Gastrocnemius medialis (tissue), 3 donors: Measurements from ENCODE around the gene TAF3.

GRCh38 chr10:6065883-6066377 lies 3.8 kb upstream of the IL2RA start:
- PRO-cap, result no peak
- RAMPAGE, long total RNA, 3 experiments, result no peak in any of the 3 experiments

DNA sequence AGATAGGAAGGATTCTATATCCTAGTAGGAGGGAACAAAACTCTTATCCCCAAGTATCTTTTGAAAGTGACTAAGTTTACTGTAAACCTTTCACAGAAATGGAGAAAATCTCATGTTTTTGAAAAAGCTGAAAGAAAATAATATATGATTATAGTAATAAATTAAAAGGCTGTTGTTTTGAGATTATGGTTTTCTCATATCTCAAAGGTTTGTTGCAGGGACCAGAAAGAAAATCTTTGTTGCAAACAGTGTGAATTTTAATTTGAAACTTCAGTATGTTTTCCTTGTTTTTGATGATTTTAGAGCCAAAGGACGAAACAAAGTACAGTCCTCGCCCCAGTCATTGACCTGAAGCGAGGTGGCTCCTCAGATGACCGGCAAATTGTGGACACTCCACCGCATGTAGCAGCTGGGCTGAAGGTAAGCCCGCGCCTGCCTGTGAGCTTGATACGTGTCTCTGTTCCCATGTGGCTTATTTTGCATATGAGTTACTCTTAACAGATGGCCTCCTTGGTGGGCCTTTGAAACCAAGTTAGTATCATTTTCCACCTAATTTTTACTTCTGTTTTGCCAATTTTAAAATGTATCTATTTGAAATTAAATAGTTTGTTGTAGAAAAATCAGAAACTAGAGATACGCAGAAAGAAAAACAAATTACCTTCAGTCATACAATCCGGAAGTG lies 12.3 kb downstream of the RBM17 start:
- PRO-cap, result no peak
- RAMPAGE, long total RNA, 3 experiments, result no peak in any of the 3 experiments

DNA sequence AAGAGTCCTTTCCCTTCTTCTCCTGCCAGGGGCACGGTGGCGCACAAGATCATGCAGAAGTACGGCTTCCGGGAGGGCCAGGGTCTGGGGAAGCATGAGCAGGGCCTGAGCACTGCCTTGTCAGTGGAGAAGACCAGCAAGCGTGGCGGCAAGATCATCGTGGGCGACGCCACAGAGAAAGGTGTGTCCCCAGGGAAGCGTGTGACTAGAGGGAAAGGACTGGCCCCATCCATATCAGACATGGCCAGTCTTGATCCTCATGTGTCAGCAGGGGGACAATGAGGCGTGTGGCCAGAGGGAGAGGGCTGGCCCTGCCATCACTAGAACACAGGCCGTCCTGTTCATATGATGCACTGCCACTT lies 23.3 kb downstream of the RBM17 start:
- PRO-cap, result no peak
- RAMPAGE, long total RNA, 3 experiments, result no peak in any of the 3 experiments

DNA sequence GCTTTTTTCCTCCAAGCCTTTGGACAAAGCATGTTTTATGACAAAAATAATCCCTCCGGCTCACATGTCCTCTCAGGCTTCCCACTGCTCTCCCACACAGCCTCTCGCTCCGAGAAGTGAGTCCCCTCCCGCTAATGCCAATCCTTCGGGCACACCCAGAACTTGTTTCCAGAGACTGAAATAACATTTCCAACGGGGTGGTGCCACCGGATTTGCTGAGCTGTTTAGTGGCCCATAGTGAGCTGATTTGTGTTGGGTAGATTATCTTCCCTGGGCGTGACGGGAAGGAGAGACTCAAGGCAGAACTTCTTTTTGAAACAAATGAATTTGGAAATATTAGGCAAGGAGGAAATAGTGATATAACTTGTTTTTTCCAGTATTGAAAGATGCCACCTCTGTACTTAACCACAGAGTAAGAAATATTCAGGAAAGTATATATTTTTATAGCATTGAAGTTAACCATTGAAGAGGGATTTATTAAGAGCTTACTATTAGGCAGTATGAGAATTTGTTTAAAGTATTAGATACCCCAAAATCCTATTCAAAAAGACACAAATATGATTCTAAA lies 36.0 kb downstream of the RBM17 start:
- PRO-cap, result no peak
- RAMPAGE, long total RNA, 3 experiments, result no peak in any of the 3 experiments

- PRO-cap, result no peak
- RAMPAGE, long total RNA, 3 experiments, result no peak in any of the 3 experiments
Observed at GRCh38 chr10:6145039-6145635, 56.3 kb downstream of the RBM17 start.

GRCh38 chr10:6175156-6176179 lies 27.3 kb upstream of the PFKFB3 start:
- PRO-cap, result bidirectional peak, plus-strand start at chr10:6175541, minus-strand start at chr10:6175437
- RAMPAGE, long total RNA, 3 experiments, result start-site peak on the plus strand in 2 of 3 experiments, at chr10:6175745-6175749 at its widest, 11 to 217 reads per replicate

DNA sequence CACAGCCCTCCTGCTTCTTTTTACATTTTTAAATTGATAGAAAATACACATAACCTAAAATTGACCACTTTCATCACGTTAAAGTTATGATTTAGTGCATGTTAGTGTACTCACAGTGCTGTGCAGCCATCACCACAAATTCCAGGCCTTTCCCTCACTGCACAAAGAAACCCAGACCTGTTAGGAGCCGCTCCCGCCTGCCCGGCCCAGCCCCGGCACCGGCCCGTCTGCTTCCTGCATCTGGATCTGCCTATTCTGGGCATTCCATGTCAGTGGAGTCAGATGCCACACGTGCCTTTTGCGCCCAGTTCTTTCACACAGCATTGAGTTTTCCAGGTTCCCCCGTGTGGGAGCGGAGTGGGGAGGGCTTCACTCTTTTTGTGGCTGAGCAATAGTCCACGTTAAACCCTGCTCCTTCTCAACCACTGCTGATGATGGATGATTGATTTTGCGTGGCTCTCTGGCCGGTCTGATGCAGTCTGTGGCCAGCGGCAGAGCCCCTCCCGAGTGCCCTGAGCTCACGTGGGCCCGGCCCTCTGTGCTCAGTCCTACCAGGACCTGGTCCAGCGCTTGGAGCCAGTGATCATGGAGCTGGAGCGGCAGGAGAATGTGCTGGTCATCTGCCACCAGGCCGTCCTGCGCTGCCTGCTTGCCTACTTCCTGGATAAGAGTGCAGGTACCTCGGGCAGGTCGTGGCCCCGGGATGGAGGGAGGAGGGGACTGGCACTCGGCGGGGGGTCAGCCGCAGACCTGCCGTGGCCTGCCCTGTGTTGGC lies 19.8 kb downstream of the PFKFB3 start:
- PRO-cap, result no peak
- RAMPAGE, long total RNA, 3 experiments, result no peak in any of the 3 experiments

GRCh38 chr10:6299126-6299795 lies 96.5 kb downstream of the PFKFB3 start:
- PRO-cap, result no peak
- RAMPAGE, long total RNA, 3 experiments, result no peak in any of the 3 experiments

GRCh38 chr10:6386100-6386809 lies 183.5 kb downstream of the PFKFB3 start:
- PRO-cap, result no peak
- RAMPAGE, long total RNA, 3 experiments, result no peak in any of the 3 experiments

- PRO-cap, result no peak
- RAMPAGE, long total RNA, 3 experiments, result no peak in any of the 3 experiments
Observed at GRCh38 chr10:6492186-6492686, 87.8 kb downstream of the PRKCQ start.

- PRO-cap, result no peak
- RAMPAGE, long total RNA, 3 experiments, result no peak in any of the 3 experiments
Observed at GRCh38 chr10:7417847-7418189, 7.0 kb upstream of the SFMBT2 start.

DNA sequence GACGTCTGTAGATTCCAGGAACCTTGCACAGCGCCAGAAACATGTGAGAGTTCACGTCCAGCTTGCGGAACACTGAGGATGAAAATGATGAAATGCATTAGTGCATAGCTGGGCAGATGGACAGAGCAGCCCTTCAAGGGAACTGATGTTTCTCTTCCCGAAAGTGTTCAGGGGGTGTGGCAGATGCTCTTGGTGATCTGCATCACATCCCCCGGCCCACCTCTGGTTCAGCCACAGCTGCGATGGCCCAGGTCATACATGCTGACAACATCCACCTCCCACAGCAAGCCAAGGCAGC lies 40.9 kb downstream of the ITIH5 start:
- PRO-cap, result no peak
- RAMPAGE, long total RNA, 3 experiments, result no peak in any of the 3 experiments

GRCh38 chr10:7778727-7779130 lies 9.1 kb downstream of the KIN start:
- PRO-cap, result no peak
- RAMPAGE, long total RNA, 3 experiments, result no peak in any of the 3 experiments

DNA sequence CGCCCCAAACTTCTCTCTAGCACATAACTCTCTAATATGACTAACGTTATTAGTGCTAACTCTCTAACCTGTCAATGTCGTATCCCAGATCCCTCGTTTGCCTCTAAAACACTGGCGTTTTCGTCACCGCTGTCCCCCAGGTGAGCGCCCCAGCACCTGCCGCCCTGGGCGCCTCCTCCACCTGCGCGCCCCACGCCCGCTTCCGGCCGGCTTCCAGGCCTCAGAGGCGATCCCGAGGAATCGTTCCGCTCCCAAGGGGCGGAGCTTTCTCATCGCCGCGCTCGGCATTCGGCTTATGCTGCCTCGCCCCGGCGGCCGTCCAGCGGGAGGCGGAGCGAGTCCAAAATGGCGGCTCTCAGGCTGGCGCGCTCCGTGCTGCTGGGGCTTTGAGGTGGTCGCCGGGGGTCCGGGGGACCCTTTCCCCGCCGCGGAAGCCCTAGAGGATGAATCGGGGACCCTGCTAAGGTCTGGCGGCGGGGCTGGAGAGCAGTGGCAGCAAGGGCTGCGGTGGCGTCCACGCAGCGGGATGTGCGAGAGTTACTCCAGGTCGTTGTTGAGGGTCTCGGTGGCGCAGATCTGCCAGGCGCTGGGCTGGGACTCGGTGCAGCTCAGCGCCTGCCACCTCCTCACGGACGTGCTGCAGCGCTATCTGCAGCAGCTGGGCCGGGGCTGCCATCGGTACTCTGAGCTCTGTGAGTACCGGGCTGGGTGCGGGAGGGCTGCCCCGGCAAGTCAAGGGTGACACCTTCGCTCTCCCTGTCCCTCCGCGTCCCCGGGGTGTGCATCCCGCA lies at the start of gene TAF3:
Gene TAF3, plus strand, starts transcription at position 322 of the 791 bp plus-strand sequence.
- PRO-cap, result bidirectional peak, plus-strand start at position 322 of the sequence, minus-strand start at position 213 of the sequence
- RAMPAGE, long total RNA, 3 experiments, result start-site peak on the plus strand in 3 of 3 experiments, centred at positions 323 to 340 of the sequence, 52 to 189 reads per replicate

GRCh38 chr10:8058274-8058898 lies 3.9 kb downstream of the GATA3 start:
- PRO-cap, result no peak
- RAMPAGE, long total RNA, 3 experiments, result no peak in any of the 3 experiments

GRCh38 chr10:10829516-10830040 lies 188.1 kb upstream of the CELF2 start:
- PRO-cap, result no peak
- RAMPAGE, long total RNA, 3 experiments, result no peak in any of the 3 experiments

GRCh38 chr10:11070235-11070910 lies 52.7 kb downstream of the CELF2 start:
- PRO-cap, result no peak
- RAMPAGE, long total RNA, 3 experiments, result no peak in any of the 3 experiments

DNA sequence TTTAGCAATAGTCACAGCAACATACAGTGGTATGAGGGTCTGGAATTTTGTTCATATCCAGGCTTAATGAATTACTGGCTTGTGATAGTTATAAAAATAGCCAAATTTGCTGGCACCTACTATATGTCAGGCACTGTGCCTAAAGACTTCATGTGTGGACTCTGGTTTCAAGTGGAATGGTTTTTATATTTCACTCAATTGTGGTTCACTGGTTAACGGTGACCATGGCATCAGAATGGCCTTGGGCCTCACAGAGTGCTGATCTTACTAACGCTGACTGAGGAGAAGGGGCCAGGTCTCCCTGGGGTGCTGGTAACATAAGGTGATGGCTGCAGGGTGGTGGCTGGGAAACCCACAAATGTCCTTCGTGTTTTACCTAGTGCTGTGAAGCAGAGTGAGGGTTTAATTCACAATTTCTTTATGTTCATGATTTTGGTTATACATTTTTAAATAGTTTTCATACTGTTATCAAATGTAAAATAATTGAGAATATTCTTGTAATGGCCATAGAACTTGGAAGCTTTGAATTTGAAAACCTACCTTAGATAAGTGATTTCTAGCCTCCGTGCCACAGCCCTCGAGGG lies 55.9 kb downstream of the CELF2 start:
- PRO-cap, result no peak
- RAMPAGE, long total RNA, 3 experiments, result no peak in any of the 3 experiments

- PRO-cap, result no peak
- RAMPAGE, long total RNA, 3 experiments, result no peak in any of the 3 experiments
Observed at GRCh38 chr10:11157604-11158012, 139.9 kb downstream of the CELF2 start.

- PRO-cap, result unidirectional peak, minus-strand start at chr10:11165864
- RAMPAGE, long total RNA, 3 experiments, result no peak in any of the 3 experiments
Observed at GRCh38 chr10:11165600-11166600, 148.2 kb downstream of the CELF2 start.